Ovary (tissue), 7 donors: ENCODE data around the genes ITLN1 and CFAP126.

DNA sequence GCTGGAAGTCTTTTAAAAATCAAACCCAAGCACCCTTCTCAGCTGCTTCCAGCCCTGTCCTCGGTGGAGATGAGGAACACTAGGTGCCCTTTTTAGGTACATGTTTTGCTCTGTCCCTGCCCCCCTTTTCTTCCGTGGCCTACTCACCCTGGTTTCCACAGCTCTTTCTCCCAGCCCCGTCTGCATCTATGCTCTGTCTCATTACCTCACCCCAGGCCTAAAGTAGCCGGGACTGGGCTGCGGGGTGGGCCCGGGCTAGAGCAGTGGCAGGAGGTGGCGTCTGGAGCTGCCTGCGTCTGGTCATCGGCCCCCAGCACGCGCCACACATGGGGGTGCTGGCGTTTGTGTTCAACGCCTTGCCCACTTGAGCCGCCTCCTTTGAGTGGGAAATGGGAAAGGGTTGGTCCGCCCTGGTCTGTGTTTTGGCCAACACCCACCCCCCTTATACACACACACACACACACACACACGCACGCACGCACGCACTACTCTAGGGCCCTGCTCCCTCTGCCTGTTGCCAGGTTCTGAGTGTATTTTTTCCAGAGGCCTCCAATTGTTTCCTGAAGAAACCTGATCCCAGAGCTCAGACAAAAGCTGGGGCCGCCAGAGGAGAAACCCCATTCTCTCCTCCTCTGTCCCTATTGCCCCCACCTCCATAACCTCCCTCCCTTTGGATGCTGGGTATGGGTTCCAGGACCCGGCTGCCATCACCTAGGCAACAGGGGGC, 10.0 kb downstream of the VANGL2 start:
- PRO-cap, 7 experiments: no peak in any of the 7 experiments
- RAMPAGE, long total RNA, 2 experiments: no peak in any of the 2 experiments

- PRO-cap, 7 experiments: no peak in any of the 7 experiments
- RAMPAGE, long total RNA, 2 experiments: no peak in any of the 2 experiments
Measured at GRCh38 chr1:160437899-160438402, 37.6 kb downstream of the VANGL2 start.

- PRO-cap, 7 experiments: no peak in any of the 7 experiments
- RAMPAGE, long total RNA, 2 experiments: no peak in any of the 2 experiments
Measured at GRCh38 chr1:160444037-160444409, 43.7 kb downstream of the VANGL2 start.

DNA sequence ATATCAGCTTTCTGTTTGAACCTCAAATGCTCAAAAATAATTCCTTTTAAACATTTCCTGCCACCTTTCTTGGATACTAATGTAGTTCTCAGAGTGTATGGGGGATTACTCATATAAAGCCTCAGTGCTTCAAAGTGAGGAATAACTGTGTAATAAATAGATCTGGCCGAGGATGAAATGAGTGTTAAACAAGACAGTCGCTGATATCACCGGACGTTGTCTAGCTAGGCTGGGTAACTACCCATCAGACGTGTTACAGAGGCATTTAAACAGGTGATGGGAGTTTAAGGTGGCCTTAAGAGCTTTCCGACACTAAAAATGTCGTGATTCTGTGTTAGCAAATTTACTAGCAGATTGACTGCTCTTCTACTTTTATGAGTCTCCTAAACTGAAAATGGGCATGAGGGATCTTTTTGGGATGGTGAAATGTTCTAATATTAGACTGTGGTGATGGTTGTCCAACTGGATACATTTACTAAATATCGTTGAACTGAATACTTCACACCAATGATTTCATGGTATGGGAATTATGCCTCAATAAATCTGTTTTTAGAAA, 53.2 kb downstream of the VANGL2 start:
- PRO-cap, 7 experiments: no peak in any of the 7 experiments
- RAMPAGE, long total RNA, 2 experiments: no peak in any of the 2 experiments

- PRO-cap, 7 experiments: no peak in any of the 7 experiments
- RAMPAGE, long total RNA, 2 experiments: no peak in any of the 2 experiments
Measured at GRCh38 chr1:160540621-160541131, 17.6 kb upstream of the SLAMF6 start.

- PRO-cap, 7 experiments: no peak in any of the 7 experiments
- RAMPAGE, long total RNA, 2 experiments: no peak in any of the 2 experiments
Measured at GRCh38 chr1:160577499-160578166, 1.7 kb downstream of the CD84 start.

DNA sequence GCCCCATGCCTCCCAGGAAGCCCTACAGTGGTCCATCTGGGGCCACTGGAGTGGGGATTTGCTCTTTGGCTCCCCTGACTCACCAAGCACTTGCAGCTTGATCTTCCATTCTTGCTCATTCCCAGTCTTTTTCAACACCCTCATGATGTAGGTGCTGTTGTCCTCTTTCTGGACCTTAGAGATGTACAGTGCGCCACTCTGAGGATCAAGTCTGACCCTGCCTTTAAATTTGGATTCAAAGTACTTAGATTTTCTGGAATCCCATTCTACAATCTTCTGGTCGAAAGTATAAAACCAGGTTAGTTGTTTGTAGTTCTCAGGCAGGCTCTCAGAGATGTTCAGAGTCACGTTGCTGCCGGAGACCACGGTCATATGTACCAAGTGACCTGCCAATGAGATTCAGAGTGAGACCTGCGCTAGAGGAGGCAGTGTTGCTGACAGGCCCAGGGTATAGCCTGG, 26.8 kb downstream of the CD48 start:
- PRO-cap, 7 experiments: no peak in any of the 7 experiments
- RAMPAGE, long total RNA, 2 experiments: no peak in any of the 2 experiments

- PRO-cap, 7 experiments: no peak in any of the 7 experiments
- RAMPAGE, long total RNA, 2 experiments: no peak in any of the 2 experiments
Measured at GRCh38 chr1:160740139-160740800, 1.2 kb downstream of the SLAMF7 start.

- PRO-cap, 7 experiments: no peak in any of the 7 experiments
- RAMPAGE, long total RNA, 2 experiments: no peak in any of the 2 experiments
Measured at GRCh38 chr1:160797028-160797923, 1.3 kb downstream of the LY9 start.

DNA sequence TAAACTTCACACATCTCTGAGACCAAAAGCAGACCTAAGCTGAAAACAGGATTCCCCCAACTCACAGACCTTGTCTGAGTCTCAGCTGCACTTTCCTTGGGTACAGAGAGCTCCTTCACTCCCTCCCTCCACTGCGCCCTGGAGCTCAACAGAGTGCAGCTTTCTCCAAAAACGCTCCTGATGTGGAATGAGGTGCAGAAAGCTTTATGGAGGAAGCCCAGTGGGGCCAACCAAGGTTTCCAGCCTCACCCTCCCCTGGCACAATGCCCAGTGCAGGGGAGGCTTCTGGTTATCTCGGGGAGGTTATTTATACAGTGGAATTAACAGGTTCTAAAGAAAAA, at the start of gene ITLN1:
TSS of gene ITLN1 (minus strand) at position 189 of the 341 bp plus-strand sequence.
- PRO-cap, 7 experiments: no peak in any of the 7 experiments
- RAMPAGE, long total RNA, 2 experiments: start-site peak on the minus strand in 1 of 2 experiments, centred at position 147 of the sequence, 7,306 reads per replicate

GRCh38 chr1:161016488-161017053, 4.4 kb downstream of the F11R start:
- PRO-cap, 7 experiments: no peak in any of the 7 experiments
- RAMPAGE, long total RNA, 2 experiments: no peak in any of the 2 experiments

- PRO-cap, 7 experiments: peak in 5 of 7 experiments; most common plus-strand start chr1:161020251 (in 3); most common minus-strand start chr1:161020162 (in 3)
- RAMPAGE, long total RNA, 2 experiments: no peak in any of the 2 experiments
Measured at GRCh38 chr1:161019990-161020411, 951 bp downstream of the F11R start.

DNA sequence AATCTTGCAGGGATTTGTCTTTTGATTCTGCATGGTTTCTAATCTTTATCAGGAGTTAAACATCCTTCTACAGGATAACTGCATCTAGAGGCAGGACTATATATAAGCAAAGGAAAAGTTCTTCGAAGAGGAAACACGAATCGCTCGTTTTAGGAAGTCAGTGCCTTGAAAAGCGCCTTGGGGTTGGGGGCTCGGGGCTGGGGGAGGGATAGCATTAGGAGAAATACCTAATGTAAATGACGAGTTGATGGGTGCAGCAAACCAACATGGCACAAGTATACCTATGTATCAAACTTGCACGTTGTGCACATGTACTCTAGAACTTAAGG, 512 bp upstream of the UFC1 start:
- PRO-cap, 7 experiments: no peak in any of the 7 experiments
- RAMPAGE, long total RNA, 2 experiments: no peak in any of the 2 experiments

GRCh38 chr1:161161932-161162409, 2.7 kb downstream of the USP21 start:
- PRO-cap, 7 experiments: no peak in any of the 7 experiments
- RAMPAGE, long total RNA, 2 experiments: no peak in any of the 2 experiments

DNA sequence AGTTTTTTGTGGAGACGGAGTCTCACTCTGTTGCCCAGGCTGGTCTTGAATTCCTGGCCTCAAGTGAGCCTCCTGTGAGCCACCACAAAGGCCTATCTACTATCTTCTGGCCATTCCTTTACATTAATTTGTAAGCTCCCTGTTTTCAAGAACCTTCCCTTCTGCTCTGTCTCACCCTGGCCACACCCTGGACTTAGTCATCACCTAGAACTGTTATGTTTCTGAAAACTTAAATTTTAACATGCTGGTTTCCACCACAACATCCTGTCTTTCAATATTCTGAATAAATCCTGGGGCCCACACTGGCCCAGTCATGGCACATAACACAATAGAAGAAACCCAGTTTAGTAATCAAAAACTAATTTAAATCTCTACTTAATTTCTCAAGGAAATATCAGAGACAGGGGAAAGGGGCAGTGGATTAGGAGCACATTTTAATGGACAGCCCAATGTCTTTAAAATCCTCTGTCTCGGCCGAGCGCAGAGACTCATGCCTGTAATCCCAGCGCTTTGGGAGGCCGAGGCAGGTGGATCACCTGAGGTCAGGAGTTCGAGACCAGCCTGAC, 5.0 kb upstream of the B4GALT3 start:
- PRO-cap, 7 experiments: no peak in any of the 7 experiments
- RAMPAGE, long total RNA, 2 experiments: no peak in any of the 2 experiments

DNA sequence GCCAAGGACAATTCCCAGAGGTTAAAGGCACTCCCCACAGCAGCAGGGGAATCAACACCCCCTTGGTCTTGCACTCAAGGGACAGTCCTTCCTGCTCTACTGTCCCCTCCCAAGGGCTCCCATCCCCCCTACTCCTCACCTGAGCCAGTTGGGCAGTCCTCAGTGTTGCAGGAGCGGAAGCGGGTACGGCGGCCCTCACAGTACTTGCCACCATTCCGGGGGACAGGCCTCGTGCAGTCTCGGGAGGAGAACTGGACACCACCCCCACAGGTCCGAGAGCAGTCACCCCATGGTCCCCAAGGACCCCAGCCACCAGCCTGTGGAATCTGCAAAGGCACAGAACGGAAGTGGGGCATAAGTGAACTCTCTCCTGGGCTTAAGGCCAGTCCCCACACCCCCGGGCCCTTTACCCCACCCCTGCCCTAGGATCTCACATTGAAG, 5.3 kb downstream of the ADAMTS4 start:
- PRO-cap, 7 experiments: peak in 1 of 7 experiments; most common minus-strand start position 320 of the sequence (in 1)
- RAMPAGE, long total RNA, 2 experiments: no peak in any of the 2 experiments

- PRO-cap, 7 experiments: no peak in any of the 7 experiments
- RAMPAGE, long total RNA, 2 experiments: no peak in any of the 2 experiments
Measured at GRCh38 chr1:161219017-161219634, 4.0 kb downstream of the FCER1G start.

- PRO-cap, 7 experiments: no peak in any of the 7 experiments
- RAMPAGE, long total RNA, 2 experiments: no peak in any of the 2 experiments
Measured at GRCh38 chr1:161307309-161307924, 2.4 kb downstream of the MPZ start.

DNA sequence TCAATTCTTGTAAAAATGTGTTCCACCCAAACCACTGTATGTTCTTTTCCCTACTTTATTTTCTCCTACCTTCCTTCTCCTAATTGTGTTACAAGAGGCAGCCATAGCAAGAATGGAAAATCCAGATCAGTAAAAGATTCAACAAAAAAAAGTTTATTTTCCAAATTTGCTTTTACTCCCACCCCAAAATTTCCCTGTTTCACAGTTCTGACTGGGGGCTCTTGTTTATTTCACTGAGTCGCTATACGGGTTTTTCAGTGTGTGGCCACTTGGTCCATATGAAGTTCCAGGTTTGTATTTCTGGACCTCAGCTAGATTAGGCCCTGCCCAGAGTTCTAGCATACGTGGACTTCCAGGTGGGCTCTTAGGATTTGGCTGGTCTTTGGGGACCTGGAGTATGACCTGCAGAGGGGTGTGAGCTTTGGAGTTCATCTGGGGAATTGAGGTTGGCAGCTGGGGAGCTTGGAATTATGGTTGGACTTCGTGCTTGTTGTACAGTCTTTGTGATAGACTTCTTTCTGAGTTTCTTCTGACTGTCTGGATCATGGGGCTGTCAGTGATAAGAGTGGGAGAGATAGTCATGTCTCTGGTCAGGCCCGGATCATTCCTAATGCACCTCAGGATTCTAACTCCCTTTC, 3.0 kb downstream of the CFAP126 start:
- PRO-cap, 7 experiments: no peak in any of the 7 experiments
- RAMPAGE, long total RNA, 2 experiments: no peak in any of the 2 experiments

- PRO-cap, 7 experiments: peak in 1 of 7 experiments; most common plus-strand start chr1:161367962 (in 1); most common minus-strand start chr1:161367882 (in 1)
- RAMPAGE, long total RNA, 2 experiments: start-site peak on the minus strand in 2 of 2 experiments, at chr1:161367870-161367896 at its widest, 25 to 149 reads per replicate
Measured at GRCh38 chr1:161367330-161368168, at the start of gene CFAP126. TSS of gene CFAP126 (minus strand) at chr1:161367876.